Bronchus fibroblast of lung (primary cell): ENCODE measurements around a stretch of chr22.

- RAMPAGE, long total RNA = no peak
Measured at GRCh38 chr22:32652400-32652904, 149.1 kb upstream of the TIMP3 start.

DNA sequence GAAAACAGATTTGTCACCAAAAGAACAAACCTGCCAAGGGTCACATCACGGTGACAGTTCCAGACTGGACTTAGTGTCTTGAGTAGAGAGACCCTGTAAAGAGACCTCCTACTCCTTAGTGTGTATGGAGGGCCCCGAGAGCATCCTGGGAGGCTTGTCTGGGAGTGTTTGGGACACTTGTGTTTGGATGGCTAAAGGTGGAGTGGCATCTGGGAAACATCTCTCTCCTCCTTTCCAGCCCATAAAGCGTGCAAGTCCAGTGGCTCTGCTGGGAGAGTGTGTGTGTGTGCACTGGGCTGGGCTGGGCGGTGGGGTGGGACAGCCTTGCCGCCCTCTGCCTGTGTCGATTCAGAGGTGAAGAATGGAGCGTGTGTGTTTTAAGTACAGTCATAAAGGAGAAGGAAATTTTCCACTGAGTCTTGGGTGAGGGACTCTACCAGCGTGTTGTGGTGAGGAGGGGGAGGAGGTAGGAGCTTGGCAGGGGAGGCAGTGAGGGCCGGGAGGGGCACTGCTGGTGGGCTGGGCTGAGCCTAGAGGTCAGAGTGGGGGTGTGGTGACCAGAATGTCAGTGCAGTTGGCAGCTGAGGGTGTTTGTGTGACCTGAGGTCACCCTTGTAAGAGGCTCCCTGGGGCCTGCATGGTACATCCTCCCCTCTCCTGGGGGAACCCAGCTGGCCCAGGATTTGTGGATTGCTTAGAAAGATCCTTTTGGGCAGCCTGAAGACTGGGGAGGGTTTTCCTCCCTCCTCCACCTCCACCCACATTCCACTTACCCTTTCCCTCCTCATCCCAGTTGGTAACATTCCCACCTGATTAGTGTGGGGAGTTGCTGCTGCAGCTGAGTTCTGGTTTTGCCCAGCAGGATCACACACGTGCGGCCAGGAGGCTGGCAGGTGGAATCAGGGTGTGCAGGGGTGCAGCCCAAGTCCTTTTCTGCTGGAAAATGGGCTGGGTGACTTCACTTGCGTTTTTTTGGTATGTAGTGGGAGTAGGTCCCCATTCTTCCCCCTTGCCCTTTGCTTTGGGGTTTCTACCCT lies 1.7 kb downstream of the TIMP3 start:
- RAMPAGE, long total RNA = no peak

DNA sequence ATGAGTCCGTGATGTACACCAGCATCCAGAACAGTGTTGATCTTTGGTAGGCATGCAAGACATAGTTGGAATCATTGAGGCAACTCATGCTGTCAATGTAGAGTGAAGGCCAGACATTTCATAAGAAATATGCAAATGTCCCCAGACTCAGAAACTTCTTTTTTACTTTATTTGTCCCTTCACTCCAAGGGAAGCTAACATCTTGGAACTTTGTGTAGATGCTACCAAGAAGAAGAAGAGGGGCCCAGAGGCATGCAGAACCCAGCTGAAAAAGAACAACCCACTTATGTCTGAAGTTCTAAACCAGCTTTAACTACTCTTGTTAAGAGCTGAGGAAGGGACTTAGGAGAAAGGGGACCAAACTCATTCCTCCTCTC lies 51.8 kb downstream of the TIMP3 start:
- RAMPAGE, long total RNA = no peak

DNA sequence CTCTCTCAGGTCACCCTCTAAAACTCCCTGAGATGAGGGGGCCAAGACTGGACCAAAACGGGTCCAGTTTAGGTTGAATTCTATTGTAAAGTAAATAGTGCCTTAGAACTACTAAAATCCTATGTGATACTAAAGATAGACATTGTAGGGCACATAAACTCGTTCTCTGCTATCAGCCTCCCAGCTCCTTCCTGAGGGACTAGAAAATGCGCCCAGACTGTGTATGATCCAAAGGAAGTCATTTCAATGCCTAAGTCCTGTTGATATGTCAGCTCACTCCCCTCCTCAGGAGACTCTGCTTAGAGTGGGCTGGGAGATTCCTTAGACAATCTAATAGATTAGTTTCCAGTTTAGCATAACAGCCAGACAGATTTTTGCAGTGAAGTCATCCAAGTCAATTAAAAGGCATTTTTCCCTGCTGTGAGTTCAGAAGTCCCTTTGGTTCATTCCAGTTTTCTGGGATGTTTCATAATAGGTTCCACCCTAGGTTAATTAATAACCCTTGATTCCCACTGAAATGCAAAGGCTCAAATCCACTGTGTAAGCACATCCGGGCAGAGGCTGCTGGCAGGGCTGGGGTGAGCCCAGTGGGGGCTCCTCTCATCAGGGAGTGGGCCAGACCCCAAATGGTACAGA lies 90.8 kb downstream of the SYN3 start:
- RAMPAGE, long total RNA = no peak

DNA sequence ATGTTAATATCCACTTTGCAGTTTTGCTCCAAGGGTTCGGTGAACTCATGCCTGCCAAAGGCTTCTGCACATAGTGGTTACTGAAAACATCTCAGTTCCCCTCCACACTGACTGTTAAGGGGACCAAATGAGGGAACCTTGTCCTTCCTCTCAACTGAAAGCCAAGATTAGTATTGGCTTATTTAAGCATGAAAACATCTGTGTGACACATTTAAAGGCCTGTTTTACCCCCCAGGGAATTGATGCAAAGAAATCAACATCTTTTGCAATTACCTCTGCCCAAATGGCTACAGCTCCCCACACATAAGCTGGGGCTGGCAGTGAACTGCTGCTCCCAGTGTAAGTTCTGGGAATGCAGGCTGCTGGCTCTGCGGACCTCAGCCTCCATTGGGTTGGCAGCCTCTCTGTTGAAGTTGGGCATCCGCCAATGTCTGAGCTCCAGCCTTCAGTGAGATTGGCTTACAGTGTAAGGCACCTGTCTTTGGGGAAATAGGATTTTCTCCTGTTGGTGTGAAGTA lies 213.3 kb upstream of the SYN3 start:
- RAMPAGE, long total RNA = no peak

DNA sequence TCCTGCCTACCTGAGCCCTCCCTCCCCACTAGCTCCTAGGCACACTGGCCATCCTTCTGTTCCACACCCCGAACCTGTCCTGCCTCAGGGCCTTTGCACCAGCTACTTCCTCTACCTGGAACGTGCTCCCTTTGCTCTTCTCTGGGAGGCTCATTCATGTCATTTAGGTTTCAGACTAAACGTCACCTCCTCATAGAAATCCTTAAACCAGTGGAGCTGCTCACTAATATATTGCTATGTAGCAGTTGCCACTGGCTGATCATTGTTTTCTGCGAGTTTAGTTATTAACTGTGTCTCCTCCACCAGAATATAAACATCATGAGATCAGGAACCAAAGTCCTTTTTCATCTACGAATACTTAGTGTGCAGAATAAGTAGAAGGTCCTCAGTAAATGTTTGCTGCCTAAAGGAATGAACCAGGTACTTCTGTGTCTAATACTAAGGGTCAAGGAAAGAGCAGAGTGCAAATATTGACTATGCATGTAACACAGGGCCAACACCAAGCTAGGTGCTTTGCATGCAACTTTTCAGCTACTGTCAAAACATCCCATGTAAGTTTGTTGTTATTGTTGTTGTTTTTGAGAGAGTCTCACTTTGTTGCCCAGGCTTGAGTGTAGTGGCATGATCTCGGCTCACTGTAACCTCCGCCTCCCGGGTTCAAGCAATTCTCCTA lies 277.6 kb upstream of the SYN3 start:
- RAMPAGE, long total RNA = no peak

- RAMPAGE, long total RNA = no peak
Measured at GRCh38 chr22:33346276-33346659, 288.1 kb upstream of the SYN3 start.

GRCh38 chr22:33659009-33659171 lies 261.4 kb downstream of the LARGE1 start:
- RAMPAGE, long total RNA = no peak

DNA sequence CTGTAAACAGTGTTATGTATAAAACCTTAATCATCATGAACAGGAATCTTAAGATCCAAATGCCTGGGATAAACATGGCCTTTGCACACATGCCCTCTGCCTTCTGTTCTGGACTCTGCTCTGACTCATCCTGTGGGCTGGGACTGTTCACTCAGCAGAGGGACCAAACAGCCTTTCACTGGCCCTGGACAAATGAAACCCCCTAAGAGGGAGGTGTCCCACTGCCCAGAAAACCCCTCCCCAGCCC lies 53.1 kb downstream of the LARGE1 start:
- RAMPAGE, long total RNA = no peak

DNA sequence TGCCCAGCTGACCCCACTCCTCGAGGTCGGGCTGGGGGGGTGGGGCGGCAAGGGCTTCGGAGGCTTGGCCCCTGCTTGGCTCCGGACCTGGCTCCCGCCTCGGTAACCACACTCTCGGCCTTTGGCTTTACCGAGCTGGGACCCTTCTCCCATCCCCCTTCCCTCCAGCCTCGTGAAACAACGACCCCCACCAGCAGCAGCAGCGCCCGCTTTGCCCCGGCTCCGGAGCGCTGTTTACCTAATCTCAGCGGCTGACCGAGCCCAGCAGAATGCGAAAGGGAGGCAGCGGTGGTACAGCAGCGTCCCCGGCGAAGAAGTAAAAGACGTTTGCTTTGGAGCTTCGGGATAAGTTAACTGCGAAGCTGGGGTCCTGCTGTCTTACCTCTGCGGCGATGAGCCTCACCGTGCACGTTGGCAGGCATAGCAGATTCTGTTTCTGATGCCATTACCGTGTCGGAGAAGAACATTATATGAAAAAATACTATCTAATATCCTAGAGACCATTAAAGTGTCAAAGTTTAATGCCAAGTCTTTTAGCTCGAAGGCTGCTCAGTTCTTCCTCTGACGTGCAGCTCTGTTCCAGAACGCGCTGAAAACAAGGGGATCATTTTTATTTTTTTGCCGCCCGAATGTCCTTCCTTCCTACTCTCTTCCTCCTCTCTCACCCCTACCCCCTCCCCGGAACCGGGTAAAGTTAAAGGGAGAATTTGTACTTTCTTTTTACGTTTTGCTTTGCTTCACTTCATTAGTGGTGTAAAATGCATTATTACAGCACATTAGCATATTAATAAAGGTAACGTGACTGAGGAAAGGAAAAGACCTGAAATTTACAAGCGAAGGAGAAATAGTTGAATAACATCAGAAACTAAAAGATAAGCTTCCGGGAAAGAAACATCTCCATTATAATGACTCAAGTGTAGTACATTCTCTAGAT lies 2.2 kb upstream of the LARGE1 start:
- RAMPAGE, long total RNA = no peak

- RAMPAGE, long total RNA = no peak
Measured at GRCh38 chr22:33962502-33962846, 42.2 kb upstream of the LARGE1 start.

GRCh38 chr22:35318770-35319423 lies 19.2 kb downstream of the TOM1 start:
- RAMPAGE, long total RNA = no peak

- RAMPAGE, long total RNA = no peak
Measured at GRCh38 chr22:35328035-35329009, 28.6 kb downstream of the TOM1 start.

GRCh38 chr22:35381774-35382277 lies 930 bp downstream of the HMOX1 start:
- RAMPAGE, long total RNA = no peak

DNA sequence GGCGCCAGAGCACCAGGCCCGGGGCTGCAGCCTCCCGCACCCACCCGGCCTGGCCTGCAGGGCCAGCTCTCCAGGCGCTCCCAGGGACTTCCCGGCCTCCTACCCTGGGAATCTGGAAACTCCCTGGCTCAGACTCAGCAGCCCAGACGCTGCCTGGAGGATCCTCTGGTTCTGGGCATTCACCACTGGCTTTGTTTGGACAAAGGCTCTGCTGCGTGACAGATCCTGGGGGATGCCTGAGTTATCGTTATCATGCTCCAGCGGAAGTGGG lies 31.0 kb downstream of the MCM5 start:
- RAMPAGE, long total RNA = no peak

DNA sequence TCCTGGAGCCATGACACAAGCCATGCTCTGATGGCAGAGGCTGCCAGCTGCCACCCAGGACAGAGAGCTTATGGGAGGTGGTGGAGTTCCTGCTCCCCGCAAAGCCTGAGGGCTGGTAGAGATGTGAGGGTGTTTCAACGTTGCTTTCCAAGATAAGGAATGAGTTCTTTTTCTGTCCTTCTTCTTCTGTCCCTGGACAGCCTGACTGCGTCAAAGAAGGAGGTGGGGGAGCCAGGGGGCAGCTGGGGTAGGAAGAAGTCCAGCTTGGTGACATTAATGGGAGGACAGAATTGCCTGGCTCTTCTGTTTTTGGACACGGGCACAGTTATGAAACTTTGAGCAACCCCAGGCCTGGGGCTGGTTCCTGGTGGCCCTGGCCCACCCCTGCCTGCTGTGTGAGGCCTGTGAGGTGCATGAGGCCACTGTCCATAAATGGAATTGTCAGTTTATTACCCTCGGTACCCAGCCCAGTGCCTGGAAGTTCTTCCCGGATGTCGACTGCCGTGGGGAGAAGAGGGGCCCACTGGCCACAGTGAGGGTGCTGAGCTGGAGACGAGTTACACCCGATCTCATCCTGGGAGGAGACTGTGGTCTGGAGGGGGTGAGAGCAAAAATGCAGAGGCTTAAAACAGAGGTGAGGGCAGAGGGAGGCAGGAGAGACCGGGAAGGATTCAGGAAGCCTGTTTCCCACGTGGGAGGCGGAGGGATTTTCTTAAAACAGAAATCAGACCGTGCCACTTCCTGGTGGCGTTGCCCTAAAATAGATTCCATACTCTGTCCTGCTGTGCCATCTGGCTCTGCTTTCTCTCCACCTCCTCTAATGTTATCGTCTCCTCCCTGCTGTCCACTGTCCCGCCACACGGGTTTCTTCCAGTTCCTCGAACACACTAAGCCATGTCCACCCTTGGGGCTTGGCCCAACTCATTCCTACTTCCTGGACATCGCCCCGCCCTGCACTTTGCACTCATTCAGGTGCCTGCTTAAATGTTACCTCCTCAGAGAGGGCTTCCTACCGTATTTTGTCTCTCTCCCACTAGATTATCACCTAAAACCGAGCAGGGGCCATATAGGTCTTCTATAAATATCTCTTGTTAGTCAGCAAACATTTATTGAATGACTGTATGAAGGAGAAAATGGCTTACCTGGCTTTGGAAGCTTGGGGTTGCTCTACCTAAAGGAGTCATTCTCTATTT lies 59.7 kb upstream of the RASD2 start:
- RAMPAGE, long total RNA = no peak

- RAMPAGE, long total RNA = no peak
Measured at GRCh38 chr22:35488561-35489002, 52.0 kb upstream of the RASD2 start.

- RAMPAGE, long total RNA = no peak
Measured at GRCh38 chr22:35541793-35542366, 1.2 kb downstream of the RASD2 start.

- RAMPAGE, long total RNA = no peak
Measured at GRCh38 chr22:35590623-35591346, 26.3 kb downstream of the MB start.

DNA sequence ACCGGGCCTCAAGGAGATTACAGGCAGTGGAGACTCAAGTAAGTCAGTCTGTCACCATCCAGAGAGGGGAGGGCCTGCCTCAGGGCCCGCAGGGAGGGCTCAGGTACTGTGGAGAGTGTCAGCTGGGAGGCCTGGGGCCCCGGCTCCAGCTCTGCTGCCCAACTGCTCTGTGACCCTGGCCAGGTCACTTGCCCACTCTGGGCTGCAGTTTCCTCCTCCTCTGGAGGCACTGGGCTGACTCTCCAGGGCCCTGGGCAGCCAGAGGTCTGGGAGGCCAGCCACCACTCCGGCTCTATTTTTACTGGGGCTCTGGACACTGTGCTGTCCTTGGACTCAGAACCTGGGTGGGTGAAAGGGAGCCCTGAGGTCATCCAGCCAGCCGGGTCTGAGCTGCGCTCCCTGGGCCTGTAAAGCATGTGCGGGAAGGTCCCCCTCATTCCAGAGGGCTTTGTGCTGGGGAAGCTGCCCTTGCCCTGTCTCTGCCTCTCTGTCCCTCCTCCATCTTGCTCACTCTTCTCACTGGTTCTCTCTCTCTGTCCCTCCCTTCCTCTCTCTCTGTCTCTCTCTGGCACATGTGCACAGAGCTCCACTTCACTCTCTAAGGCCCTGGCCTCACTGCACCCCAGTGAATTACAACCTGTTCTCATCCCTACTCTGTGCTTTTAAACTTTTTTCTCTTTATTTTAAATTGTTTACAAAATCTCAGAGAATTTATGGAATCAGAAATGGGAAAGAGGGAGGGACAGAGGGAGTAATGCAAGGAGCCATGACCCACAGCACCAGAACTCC lies 24.7 kb downstream of the MB start:
- RAMPAGE, long total RNA = no peak